Mesenteric fat pad (tissue), 1 donor: ENCODE measurements around the gene TUBB2B.

GRCh38 chr6:2340910-2341581, 95.6 kb upstream of the GMDS start:
- PRO-cap, result no peak

GRCh38 chr6:2714242-2714966, 36.3 kb downstream of the MYLK4 start:
- PRO-cap, result no peak

- PRO-cap, result no peak
These were observed 17.0 kb downstream of the WRNIP1 start for GRCh38 chr6:2782125-2782617.

- PRO-cap, result no peak
These were observed 19.6 kb downstream of the WRNIP1 start for GRCh38 chr6:2784712-2785249.

DNA sequence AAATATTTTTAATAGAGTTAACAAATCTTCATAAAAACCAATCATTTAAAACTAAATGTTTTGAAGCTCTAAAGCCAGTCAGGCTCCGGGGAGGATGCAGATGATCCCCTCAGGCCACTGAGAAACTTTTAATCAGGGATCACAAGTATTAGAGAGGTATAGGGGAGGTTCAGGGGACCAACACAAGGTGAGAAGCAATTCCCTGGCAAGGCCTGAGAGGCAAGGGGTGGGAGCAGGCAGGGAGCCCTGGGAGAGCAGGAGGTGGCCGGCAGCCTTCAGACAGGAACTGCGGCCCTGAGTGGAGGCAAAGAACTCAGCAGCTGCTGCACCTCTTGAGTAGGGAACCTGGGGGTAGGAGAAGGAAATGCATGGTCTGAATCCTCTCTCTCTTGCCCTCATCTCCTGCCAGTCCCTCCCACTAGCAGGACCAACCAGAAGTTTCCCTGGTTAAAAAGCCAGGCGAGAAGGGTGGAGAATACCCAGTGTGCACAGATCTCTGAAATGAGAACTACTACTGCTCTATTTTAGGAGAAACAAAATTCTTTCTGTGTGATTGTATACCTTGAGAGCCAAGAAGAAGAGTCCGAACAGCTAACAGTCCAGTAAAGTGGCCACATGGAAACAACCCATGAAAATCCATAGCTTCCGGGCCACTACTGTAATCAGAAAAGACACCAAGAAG, 25.3 kb downstream of the WRNIP1 start:
- PRO-cap, result no peak

DNA sequence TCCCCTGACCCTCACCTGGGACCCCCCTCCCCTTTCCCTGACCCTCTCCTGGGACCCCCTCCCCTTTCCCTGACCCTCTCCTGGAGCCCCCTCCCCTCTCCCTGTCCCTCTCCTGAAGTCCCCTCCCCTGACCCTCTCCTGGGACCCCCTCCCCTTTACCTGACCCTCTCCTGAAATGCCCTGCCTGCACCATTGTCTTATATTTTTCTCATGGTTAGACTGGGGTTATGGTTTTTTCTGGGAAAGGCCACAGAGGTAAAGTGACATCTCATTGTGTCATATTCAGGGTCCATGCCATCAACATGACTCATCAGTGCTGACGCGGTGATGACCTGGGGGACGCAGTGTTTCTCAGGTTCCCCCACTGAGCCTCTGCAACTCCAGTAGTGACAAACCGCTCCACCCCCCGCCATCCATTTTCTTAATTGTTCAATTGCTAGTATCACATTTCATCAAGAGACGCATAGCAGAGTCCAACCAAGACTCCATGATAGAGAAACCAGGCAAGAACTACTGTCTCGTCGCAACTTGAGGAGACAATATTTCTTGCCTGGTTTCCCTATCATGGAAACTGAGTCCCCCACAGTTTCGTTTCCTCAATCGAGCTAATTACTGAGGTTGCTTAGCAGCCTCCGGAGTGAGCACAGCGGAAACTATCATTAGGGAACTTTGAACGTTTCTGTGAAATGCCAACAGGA, 12.0 kb upstream of the SERPINB1 start:
- PRO-cap, result no peak

DNA sequence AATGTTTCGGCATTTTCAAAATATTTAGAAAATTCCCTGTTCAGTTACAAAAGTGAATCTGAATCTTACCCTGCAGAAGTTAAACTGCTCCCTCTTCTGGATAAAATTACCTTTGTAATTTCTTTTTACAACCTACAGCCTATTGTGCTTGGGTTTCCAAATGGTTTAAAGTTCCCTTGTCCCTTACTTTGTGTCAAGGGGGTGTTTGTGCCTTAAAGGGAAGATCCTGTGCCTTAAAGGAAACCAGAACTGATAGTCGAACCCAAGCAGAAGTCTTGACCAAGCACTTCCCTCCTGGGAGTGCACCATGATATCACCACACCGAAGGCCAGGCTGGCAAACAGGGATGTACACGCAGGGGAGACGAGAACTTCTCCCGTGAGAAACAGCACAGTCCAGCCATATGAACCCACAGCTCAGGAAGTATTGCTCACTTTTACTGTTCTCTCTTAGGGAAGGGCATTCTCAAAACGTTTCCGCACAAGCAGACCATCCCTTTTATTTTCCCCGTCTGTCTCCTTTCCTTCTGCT, 12.6 kb upstream of the SERPINB1 start:
- PRO-cap, result no peak

GRCh38 chr6:2877079-2877690, 25.9 kb downstream of the SERPINB9 start:
- PRO-cap, result no peak

GRCh38 chr6:2891654-2892363, 11.3 kb downstream of the SERPINB9 start:
- PRO-cap, result no peak

DNA sequence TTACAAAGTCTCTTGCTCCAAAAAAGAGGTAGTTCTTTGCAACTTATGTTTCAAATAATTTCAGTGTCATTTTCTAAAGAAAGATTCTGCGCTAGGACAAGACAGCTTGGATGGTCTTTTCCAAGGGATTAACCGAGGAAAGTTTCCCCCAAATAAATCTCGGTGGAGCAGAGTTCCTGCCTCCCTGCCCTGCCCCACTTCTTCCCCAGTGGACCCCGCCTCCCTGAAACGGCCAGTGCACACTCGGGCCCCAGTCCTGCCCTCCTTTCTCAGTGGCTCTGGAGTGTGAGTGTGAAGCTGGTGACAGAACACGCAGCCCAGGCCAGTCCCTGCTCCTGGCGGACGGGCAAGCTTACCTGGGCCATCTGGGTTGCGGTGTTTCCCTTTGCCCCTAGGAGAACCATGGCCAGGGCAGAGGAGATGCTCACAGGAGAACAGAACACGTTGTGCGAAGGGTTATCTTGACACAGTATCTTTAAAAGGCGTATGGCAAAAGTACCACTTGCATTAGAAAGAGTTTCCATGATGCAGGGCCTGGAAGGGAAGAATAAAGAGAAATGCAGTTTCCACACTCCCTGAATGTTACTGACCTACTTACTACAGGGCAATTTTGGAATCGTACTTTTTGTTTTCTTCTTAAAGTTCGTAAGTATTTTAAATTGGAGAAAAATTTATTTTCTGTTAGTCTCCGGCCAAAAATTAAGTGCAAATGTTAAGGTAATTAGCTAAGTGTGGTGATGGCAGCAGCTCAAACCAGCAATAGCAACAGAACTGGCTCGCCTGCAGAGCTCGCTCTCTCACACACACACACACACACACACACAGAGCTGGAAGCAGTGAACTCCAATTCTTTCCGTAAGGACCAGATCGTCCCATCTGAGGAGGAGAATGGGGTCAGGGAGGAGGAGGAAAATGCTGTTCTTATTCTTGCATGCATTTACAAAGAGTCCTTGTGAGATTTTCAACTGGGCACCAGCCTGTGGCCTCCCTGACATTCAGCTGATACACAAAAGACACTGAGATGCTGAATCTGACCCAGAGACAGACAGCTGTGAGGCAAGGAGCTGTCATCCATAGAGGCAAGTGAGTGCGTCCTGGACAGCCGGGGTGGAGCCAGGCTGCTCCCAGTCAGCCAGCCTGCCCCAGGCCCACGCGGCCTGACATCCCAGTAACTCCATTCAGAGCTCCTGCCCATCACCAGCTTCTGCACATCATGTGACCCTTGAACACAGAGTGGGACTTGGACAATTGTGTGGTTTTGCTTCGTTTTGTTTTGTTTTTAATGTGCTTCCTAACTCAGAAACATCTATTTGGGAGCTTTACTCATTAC, 2.6 kb downstream of the SERPINB9 start:
- PRO-cap, result no peak

- PRO-cap, result no peak
These were observed 28.9 kb upstream of the SERPINB9 start for GRCh38 chr6:2931845-2932577.

DNA sequence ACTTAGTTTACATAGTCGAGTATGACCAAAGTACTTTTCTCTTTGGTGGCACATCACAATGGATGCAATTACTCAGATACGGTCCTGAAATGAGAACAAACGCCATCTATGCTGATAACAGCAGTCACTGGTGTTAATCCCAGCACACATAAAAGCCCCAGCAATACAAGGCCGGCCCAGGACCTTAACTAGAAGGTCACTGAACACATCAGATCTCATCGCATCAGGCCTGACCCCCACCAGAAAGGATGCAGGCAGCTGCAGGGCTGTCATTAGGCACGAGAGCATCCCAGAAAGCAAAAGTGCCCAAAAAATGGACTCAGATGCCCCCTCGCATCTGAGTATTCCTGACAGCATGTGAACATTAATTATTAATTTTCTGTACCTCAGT, 1.1 kb downstream of the SERPINB6 start:
- PRO-cap, result no peak

GRCh38 chr6:3023222-3024468, 24.0 kb downstream of the NQO2 start:
- PRO-cap, result bidirectional peak, plus-strand start at chr6:3024030, minus-strand start at chr6:3023861

DNA sequence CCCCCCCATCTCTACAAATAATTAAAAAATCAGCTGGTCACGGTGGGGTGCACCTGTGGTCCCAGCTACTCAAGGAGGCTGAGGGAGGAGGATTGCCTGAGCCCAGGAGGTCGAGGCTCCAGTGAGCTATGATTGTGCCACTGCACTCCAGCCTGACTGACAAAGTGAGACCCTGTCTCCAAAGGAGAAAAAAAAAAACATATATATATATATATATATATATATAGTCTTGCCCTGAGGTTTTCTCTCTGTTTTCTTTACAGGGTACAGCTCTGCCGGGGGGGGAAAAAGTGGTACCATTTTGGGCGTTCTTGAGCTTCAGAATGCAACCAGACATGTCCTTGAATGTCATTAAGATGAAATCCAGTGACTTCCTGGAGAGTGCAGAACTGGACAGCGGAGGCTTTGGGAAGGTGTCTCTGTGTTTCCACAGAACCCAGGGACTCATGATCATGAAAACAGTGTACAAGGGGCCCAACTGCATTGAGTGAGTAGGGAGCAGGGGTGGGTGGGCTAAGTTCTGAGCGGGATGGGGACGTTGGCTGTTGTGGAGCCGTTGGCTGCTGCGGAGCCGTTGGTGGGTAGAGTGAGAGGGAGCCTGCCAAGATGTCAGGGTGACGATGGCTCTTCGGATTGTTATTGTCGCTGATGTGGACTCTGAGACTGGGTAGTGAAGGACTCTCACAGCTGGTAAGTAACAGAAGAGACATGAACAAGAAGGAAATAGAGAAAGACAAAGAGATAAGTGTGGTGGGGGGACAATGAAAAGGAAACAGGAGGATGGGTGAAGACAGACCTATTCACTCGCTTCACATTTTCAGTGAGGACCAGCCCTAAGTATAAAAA, 8.4 kb downstream of the RIPK1 start:
- PRO-cap, result no peak

DNA sequence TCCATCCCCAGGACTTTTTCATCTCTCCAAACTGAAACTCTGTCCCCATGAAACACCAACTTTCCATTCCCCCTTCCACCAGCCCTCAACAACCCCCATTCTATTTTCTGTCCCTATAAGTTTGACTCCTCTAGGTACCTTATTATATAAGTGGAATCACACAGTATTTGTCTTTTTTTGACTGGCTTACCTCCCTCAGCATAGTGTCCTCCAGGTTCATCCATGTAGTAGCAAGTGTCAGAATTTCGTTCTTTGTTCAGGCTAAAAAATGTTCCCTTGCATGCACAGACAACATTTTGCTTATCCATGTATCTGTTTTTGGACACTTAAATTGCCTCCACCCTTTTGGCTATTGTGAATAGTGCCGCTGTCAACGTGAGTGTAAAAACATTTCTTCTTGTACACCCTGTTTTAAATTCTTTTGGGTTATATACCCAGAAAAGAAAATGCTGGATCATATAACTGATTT, 878 bp upstream of the BPHL start:
- PRO-cap, result no peak

GRCh38 chr6:3134989-3135575, 16.6 kb downstream of the BPHL start:
- PRO-cap, result no peak

- PRO-cap, result no peak
These were observed 2.9 kb upstream of the TUBB2A start for GRCh38 chr6:3159954-3160890.

- PRO-cap, result no peak
These were observed at the start of gene TUBB2B for GRCh38 chr6:3227477-3228220. Gene TUBB2B (minus strand): TSS chr6:3227653.

- PRO-cap, result no peak
These were observed 3.3 kb upstream of the TUBB2B start for GRCh38 chr6:3230753-3231122.

- PRO-cap, result no peak
These were observed 3.9 kb upstream of the TUBB2B start for GRCh38 chr6:3231123-3232047.